Measurements from ENCODE around the gene IRF2BP2.

- PRO-cap, 4 experiments, result no peak in any of the 4 experiments
- RAMPAGE, long total RNA, 2 experiments, result no peak in any of the 2 experiments
- RRBS, result no CpG with 5 or more reads among the region's 2 CpGs
Measured at GRCh38 chr1:232764403-232764939, 40.7 kb upstream of the MAP10 start.

GRCh38 chr1:232951229-232951522, 765 bp downstream of the NTPCR start:
- PRO-cap, 4 experiments, result peak in 2 of 4 experiments; most common plus-strand start chr1:232951364 (in 1); most common minus-strand start chr1:232951383 (in 2)
- RAMPAGE, long total RNA, 2 experiments, result no peak in any of the 2 experiments
- RRBS, result no CpG with 5 or more reads among the region's 4 CpGs

DNA sequence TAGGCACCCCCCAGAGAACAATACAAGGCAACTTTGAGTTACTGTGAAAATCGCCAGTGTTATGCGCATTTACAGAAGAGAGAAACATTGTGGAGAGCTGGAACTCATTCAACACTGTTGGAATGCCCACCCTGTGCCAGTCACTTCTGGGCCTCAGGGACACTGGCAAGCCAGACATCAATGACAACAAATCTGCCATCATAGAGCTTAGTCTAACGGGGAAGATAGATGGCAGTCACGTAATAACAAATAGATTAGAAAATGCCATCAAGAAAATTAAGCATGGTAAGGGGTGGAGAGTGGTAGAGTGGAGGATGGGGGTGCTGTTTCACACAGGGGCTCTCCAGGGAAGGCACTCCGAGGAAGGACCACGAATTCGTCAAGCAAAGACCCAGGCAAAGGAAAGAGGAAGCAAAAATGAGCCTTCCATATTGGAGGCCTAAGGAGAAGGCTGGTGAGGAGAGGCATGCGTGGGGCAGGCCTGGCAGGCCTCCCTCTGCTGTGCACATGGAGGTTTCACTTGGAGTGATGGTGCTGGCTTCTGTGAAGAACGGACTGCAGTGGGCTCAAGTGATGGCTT, 4.6 kb downstream of the MAP3K21 start:
- PRO-cap, 4 experiments, result no peak in any of the 4 experiments
- RAMPAGE, long total RNA, 2 experiments, result no peak in any of the 2 experiments
- RRBS, result no CpG with 5 or more reads among the region's 9 CpGs

- PRO-cap, 4 experiments, result no peak in any of the 4 experiments
- RAMPAGE, long total RNA, 2 experiments, result no peak in any of the 2 experiments
- RRBS, result no CpG with 5 or more reads among the region's 3 CpGs
Measured at GRCh38 chr1:233369482-233370104, 42.1 kb downstream of the MAP3K21 start.

- PRO-cap, 4 experiments, result no peak in any of the 4 experiments
- RAMPAGE, long total RNA, 2 experiments, result no peak in any of the 2 experiments
- RRBS, result no CpG with 5 or more reads among the region's 8 CpGs
Measured at GRCh38 chr1:234114768-234115075, 210.2 kb downstream of the SLC35F3 start.

DNA sequence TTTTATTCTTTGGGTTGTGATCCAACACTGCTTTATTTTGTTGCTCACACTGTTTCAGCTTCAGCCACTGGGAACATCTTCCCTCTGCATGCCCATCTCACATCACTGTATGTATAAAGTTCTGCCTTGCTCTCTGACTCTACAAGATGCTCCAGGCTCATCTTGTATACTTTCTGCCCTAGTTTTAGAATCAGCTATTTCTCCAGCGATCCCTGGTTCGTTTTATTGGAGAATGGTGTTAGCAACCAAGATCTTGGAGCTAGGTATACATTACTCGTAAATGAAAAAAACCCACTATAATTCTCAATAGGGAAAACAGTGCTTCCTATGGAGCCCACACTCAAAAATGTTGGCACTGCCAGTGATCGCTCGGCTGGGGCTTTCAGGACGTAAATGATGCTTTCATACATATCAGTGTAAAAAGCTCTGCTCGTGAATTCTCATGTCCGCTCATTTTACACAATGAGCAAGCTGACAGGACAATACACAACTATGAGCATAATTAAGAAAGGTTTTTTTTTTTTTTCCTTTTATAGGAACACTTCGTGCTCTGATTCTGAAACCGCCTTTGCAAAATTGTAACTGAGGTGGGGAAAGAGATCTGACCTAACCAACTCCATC, 34.5 kb downstream of the COA6 start:
- PRO-cap, 4 experiments, result no peak in any of the 4 experiments
- RAMPAGE, long total RNA, 2 experiments, result no peak in any of the 2 experiments
- RRBS, result no CpG with 5 or more reads among the region's 10 CpGs

DNA sequence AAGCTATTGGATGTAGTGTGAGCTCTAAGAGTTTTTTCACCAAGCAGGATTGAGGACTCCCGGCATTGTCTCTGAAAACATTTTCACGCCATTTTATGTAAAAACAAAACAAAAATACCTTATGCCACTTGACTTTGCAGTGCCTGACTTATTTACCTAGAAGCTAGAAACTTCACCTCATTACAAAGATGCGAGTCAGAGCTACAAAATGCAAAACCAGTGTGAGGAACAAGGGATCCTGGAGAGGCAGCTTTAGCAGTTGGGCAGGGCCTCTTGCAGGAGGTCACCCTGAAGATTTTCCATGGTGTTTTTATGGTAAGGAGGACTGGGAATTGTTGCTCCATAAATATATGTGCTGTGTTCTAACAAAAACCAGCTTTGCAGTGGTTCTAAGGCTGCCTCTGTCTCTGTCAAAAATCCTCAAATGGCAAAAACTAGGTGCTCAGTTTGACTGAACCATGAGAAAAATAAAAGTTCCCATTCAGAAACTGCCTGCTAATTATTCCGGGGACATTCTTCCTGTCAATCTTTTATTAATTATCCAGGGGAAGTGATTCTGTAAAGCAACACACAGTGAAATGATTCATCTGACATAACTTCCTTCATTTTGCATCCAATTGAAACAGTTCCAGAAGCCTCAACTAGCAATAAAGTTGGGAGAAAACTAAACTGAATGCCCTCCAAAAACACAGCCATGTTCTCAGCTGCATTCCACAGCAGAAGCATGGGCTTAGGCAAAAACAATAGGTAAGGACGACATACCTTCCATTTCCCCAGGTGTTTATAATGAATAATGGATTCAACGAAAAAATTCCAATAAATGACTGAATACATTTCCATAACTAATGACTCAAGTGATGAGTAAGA, 36.6 kb upstream of the TARBP1 start:
- PRO-cap, 4 experiments, result peak in 1 of 4 experiments; most common plus-strand start position 219 of the sequence (in 1)
- RAMPAGE, long total RNA, 2 experiments, result no peak in any of the 2 experiments
- RRBS, result no CpG with 5 or more reads among the region's 6 CpGs

DNA sequence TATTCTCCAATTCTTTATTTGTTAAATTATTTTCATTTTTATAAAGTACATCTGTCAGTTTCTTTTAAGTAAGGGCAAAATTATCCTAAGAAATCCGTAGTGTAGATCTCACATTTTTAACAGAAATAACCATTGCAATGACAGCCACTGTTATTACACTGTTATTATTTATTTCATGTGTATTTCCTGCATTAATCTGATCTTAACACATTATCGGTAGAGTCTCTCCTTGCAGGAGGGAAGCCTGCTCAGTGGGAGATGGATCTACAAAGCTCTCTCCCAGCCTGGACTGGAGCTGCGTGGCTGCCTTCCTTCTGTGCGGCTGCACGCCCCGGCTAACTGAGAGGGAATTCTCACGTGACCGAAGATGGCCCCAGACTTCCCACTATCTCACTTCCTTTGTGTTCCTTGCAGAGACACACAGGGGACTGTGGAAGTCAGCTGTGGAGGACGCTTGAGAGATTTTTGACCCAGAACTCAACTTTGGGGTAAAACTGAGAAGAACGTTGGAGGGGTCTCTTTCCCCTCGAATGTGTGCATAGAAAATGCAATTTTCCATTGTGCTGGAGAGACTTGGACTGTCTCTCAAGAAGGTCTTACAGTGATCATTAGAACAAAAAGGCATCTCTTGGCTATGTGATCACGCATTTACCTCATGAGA, 49.1 kb upstream of the TARBP1 start:
- PRO-cap, 4 experiments, result no peak in any of the 4 experiments
- RAMPAGE, long total RNA, 2 experiments, result no peak in any of the 2 experiments
- RRBS, result no CpG with 5 or more reads among the region's 12 CpGs

DNA sequence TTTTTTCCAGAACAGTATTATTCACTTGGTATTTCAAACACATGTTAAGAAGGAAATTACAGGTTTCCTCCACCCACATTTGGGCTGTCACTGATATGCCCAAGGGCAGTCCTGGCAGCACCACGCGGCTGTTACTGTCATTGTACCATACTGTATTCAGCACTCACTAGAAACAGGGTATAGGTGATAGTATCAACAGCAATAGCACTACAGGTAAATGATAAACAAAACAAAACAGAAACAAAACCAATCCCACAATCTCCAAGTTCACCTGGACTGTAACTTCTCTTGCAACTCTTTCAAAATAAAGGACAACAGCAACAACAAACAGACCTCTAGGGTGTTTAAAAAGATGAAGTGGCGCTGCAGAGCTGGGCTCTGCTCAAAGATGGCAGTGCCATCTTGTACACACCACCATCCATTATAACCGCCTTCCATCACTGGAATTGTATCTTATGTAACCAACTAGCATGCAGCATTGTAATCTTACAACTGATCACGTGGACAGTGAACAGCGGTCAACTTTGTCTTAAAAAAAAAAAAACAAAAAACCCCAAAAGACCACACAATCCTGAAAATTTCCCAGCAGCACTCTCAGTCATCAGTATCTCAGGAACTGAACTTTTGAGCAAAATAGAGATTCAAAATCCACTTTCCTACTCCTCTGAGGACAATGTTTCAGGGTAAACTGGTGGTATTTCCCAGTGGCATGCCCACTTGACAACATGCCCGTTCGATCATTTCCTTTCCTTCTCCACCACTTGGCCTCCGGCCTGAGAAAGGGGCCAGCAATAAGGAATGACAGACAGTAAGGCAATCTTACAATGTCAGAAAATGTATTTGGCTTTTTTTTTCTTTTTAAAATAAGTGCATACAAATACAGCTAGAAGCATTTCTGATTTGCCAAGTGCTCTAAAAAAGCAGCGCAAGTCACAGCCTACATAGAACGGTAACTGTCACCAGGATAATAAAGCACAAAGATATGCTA, 3.8 kb downstream of the IRF2BP2 start:
- PRO-cap, 4 experiments, result peak in 2 of 4 experiments; most common plus-strand start position 564 of the sequence (in 2); most common minus-strand start position 425 of the sequence (in 2)
- RAMPAGE, long total RNA, 2 experiments, result start-site peak on the minus strand in 1 of 2 experiments, centred at positions 140 to 723 of the sequence, 18 to 66 reads per replicate
- RRBS, result no CpG with 5 or more reads among the region's 11 CpGs

DNA sequence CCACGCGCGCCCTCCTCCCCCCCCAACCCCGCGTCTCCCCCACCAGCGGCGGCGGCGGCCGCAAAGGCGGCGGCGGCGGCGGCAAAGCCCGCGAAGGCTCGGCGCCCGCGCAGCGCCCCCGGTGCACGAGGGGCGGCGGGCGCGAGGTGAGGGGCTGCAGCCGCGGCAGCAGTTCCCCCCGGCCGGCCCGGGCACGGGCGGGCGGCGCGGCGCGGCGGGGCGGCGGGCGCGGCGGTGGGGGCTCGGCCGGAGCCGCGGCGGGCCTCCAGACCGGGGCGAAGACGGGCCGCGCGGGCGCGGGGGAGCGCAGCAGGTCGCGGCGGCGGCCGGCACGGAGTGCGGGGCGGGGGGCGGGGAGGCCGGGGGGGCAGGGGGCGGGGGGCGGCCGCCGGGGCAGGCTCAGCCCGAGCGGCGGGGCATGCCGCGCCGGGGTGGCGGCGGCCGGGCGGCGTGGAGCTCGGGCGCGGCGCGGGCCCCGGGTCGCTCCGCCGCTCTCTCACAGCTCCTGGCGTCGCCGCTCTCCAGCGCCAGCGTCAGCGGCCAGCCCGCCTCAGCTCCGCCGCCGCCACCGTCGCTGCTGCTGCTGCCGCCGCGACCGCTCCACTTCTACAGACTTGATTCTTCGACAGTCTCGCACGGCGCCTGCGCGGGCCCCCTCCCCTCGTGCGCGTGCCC, at the start of gene IRF2BP2:
Gene IRF2BP2 (minus strand): TSS at position 610 of the 675 bp plus-strand sequence.
- PRO-cap, 4 experiments, result peak in 4 of 4 experiments; most common plus-strand start position 42 of the sequence (in 2); most common minus-strand start position 338 of the sequence (in 4)
- RAMPAGE, long total RNA, 2 experiments, result no peak in any of the 2 experiments
- RRBS, result 2% methylated on average over 46 of the region's 119 CpGs

GRCh38 chr1:234610666-234611625, 968 bp upstream of the IRF2BP2 start:
- PRO-cap, 4 experiments, result peak in 4 of 4 experiments; most common plus-strand start chr1:234611429 (in 3); most common minus-strand start chr1:234610878 (in 4)
- RAMPAGE, long total RNA, 2 experiments, result start-site peak on the minus strand in 1 of 2 experiments, at chr1:234610880-234610886 at its widest, 43 reads per replicate
- RRBS, result 2% methylated on average over 30 of the region's 90 CpGs

- PRO-cap, 4 experiments, result no peak in any of the 4 experiments
- RAMPAGE, long total RNA, 2 experiments, result no peak in any of the 2 experiments
- RRBS, result no CpG with 5 or more reads among the region's 11 CpGs
Measured at GRCh38 chr1:234618254-234619196, 8.5 kb upstream of the IRF2BP2 start.

DNA sequence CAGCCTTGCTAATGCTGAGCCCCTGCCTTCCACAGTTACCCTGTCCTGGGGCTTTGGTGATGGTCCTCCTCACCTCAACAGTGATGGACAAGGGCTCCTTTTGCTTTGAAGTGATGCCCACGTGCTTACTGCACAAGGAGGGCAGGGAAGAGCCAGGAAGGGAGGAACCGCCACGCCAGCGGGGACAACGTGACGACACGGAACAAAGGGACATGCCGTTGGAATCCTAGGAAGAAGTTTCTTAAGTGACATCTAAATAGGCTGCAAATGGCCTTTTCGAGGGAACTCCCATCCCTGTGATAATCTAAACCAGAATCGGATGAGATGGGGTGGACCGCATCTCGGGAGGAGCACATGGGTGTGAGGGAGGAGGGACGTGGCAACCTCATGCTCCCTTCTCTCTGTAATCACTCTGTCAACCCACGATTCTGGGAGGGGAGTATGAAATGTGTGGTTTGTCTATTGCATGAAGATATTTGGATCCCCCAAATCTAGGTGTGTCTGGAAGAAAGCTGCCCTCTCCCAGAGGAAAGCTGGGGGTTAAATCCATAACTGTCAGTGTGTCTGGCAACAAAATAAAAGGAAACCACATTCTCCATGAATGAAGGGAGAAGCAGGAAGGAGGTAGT, 110.9 kb upstream of the IRF2BP2 start:
- PRO-cap, 4 experiments, result peak in 2 of 4 experiments; most common plus-strand start position 312 of the sequence (in 1); most common minus-strand start position 301 of the sequence (in 1)
- RAMPAGE, long total RNA, 2 experiments, result no peak in any of the 2 experiments
- RRBS, result no CpG with 5 or more reads among the region's 14 CpGs

DNA sequence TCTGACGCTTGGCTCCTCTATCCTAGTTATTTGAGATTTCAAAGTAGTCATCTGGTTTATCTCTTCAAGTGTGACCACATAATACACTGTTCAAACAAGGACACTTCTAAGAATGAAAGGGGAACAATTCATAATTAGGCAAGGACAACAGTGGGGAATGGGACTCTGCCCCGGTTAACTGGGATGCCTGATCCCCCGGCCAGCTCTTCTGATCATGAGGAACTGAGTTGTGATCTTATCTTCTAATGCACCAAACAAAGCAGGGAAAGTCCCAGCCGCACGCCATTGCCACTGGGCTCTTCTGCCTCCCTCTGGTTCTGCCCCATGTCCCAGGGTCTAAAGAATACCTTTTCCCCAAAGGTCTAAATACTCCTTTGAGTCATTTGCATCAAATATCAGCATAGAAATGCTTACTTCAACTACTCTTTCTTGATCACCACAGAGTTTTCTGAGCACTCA, 158.2 kb upstream of the IRF2BP2 start:
- PRO-cap, 4 experiments, result no peak in any of the 4 experiments
- RAMPAGE, long total RNA, 2 experiments, result no peak in any of the 2 experiments
- RRBS, result no CpG with 5 or more reads among the region's 5 CpGs

GRCh38 chr1:234775467-234776157, 165.6 kb upstream of the IRF2BP2 start:
- PRO-cap, 4 experiments, result no peak in any of the 4 experiments
- RAMPAGE, long total RNA, 2 experiments, result no peak in any of the 2 experiments
- RRBS, result no CpG with 5 or more reads among the region's 12 CpGs

GRCh38 chr1:234933463-234934077, 195.1 kb downstream of the TOMM20 start:
- PRO-cap, 4 experiments, result no peak in any of the 4 experiments
- RAMPAGE, long total RNA, 2 experiments, result no peak in any of the 2 experiments
- RRBS, result no CpG with 5 or more reads among the region's 2 CpGs

DNA sequence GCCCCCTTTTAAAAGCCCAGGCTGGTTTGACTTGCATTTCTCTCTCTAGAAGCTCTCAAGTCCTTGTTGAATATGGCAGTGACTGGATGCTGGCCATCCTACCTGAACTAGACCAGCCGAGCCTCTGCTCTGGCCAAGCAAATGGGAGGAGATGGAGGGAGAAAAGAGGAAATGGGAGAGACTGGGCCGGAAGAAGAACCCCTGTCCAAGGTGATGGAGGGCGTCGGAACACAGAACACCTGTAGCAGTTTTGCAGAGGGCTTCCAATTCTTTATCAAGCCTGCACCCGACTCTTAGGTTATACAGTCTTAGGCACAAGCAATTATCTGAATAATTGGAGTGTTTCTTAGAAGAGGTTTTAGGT, 148.7 kb downstream of the TOMM20 start:
- PRO-cap, 4 experiments, result no peak in any of the 4 experiments
- RAMPAGE, long total RNA, 2 experiments, result no peak in any of the 2 experiments
- RRBS, result no CpG with 5 or more reads among the region's 5 CpGs

DNA sequence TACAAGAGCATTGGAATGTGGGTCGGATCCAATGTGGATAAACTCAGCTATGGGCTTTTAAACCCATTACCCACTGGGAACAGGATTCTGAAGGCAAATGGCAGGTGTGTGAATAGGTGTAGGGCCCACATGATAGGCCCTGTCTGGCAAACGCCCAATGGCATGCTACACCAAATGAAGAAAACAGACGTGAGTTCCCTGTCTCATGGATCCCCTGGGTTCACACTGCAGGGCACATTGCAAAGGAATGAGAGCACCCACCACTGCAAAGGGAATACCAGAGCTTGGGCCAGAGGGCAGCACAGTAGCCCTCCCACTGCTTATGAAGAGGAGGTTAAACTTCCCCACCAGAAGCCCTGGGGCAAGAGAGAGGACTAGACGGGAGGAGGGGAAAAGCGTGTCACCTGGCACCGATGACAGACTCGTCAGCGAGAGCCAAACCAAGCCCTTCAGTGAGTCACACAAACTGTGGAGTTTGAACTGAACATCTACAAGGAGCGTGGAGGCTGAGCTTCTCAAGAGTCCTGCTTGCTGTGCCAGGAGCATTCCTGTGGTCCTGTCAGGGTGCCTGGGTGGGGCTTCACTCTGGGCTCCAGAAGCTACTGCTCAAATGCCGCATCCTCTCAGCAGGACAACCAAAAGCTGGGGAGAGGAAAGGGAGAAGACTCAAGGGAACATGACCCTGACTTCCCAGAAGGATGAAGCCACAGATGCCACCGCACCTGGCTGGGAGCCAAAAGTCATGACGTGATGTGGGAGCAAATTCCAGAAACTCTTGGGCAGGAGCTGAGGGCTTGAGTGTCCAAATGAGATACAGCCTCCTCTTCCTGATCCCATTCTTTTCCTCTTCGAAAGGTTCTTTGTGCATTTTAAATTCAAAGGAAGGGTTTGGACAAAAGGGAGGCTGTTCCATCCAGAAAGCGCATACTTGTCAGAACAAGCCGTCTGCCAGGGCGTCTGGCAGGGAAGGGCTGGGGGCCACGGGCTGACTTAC, 61.0 kb downstream of the TOMM20 start:
- PRO-cap, 4 experiments, result peak in 1 of 4 experiments; most common plus-strand start position 464 of the sequence (in 1); most common minus-strand start position 324 of the sequence (in 1)
- RAMPAGE, long total RNA, 2 experiments, result no peak in any of the 2 experiments
- RRBS, result no CpG with 5 or more reads among the region's 17 CpGs

GRCh38 chr1:235073230-235074310, 55.1 kb downstream of the TOMM20 start:
- PRO-cap, 4 experiments, result peak in 1 of 4 experiments; most common plus-strand start chr1:235073806 (in 1); most common minus-strand start chr1:235073578 (in 1)
- RAMPAGE, long total RNA, 2 experiments, result no peak in any of the 2 experiments
- RRBS, result no CpG with 5 or more reads among the region's 28 CpGs

DNA sequence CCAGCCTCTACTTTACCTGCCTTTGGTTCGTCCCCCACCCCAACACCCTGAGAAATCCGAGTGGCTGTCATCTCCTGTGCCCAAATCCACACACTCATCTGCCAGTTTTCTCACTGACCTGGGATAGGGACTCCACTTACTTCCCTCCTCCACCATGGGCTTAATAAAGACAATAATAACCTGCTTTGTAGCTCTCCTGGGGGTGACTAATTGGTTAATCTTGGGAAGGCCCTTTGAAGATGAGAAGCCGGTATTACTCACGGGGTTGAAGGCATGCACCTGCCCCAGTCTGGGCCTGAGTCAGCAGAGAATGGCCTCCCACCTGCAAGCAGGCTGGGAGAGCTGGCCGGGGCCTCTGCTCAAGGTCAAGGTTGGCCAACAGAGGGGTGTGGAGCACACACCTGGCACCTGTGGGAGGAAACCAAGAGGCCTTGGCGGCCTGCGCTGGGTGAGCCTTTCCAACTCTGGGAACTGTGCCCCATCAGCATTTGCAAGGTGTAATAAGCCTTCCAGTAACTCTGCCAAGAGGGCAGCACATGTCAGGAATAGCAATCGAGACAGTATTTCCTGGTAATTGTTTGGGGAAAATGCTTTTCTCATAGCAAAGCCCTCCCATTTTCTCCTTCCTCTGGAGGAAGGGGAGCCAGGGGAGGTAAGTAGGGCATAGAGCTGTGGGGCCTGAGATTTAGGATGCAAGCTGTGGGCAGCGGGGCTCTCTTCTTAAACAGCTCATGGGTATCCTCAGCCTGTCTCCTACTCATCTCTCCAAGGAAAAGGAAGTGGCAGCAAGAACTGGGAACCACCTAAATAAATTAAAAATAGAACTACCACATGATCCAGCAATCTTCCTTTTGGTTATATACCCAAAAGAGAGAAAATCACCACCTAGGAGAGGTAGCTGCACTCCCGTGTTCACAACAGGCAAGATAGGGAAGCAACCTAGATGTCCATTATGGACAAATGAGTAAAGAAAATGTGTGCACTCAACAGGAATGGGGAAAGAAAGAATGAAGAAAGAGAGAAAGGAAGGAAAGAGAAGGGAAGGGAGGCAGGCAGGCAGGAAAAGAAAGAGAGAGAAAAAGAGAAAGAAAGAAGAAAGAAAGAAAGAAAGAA, 48.9 kb downstream of the TOMM20 start:
- PRO-cap, 4 experiments, result peak in 2 of 4 experiments; most common plus-strand start position 613 of the sequence (in 1); most common minus-strand start position 473 of the sequence (in 1)
- RAMPAGE, long total RNA, 2 experiments, result no peak in any of the 2 experiments
- RRBS, result 13% methylated on average over 3 of the region's 10 CpGs

Data from uterus (tissue), 7 donors.